Adrenal gland (tissue), 7 donors: ENCODE measurements around the gene ANKS6.

DNA sequence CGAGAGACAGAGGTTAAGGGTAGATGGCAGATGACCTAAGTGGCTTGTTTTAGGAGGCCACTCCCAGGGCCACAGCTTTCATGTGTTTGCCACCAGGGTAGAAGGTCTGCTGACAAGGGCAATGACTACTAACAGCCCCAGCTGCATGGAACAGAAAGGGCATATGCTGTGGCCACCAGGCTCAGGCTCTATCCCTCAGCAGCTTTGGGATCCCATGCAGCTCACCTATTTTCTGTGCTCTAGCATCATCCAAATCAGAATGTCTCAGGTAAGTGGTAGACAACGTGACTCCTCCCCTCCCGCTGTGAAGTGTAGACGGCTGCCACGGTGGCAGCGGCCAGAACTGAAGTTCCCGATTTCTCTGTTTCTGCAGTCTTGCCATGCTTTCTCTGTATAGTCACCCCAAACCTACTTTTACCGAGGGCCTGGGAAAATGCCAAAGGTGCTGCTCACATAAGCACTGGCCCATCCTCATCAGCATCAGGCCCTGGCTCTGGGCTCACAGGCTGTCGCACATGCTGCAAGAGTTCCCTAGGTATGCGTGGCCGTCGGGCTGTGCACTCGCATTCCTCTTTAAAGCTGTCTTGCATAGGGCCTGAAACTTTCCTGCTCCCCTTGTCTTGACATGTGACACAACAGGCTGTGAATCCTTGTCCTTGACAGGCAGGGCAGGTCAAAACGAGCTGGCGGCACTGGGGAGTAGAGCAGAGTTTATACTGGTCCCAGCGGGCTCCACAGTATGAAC, 31.0 kb downstream of the TSTD2 start:
- PRO-cap, 3 experiments: peak in 1 of 3 experiments; most common plus-strand start position 420 of the sequence (in 1)
- RAMPAGE, long total RNA, 4 experiments: no peak in any of the 4 experiments
- RRBS: no CpG with 5 or more reads among the region's 16 CpGs

DNA sequence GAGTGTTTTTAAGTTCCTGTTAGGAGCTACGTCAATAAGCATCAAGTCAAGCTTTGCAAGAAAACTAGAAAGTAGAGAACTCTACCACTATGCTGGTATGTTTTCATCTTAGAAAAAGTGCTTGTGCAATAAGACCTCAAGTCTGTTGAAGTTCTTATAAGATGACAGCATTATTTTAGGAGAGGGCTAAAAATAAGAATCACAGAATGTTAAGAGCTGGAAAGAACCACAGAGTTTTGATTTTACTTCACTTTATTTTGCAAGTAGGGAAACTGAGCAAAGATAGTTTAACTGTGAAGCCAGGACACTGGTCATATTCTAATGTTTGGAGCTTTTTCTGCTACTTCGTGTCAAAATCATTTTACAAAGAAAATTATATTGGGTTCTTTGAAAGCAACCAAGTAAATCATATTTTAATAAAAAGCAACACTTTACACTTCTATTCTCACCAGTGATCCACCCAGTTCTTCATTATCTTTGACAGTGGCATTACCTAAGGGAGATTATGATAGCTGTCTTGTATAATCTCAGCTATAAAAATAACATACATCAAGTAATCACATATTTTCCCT, 21.1 kb downstream of the XPA start:
- PRO-cap, 3 experiments: peak in 1 of 3 experiments; most common plus-strand start position 209 of the sequence (in 1)
- RAMPAGE, long total RNA, 4 experiments: no peak in any of the 4 experiments
- RRBS: no CpG with 5 or more reads among the region's 2 CpGs

DNA sequence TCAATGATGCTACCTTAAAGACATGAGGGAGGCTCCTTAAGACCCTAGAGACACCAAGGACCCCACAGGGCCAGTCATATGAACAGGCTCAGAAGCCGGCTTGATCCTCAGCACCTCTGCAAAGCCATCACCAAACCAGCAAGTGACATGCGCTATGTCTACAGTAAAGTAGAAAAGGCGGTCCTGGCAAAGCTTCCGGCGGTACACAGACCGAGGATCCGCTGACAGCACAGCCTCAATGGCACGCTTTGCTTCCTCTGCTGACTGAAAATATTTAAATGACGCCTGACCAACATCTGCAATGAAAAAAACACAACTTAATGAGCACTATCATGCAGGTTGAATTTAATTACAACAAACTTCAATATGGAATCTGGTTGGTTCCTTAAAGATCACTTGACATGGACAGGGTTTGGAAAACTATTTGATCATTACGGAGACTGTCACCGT, 17.6 kb downstream of the TRMO start:
- PRO-cap, 3 experiments: no peak in any of the 3 experiments
- RAMPAGE, long total RNA, 4 experiments: no peak in any of the 4 experiments
- RRBS: 96% methylated on average over 2 of the region's 11 CpGs

- PRO-cap, 3 experiments: no peak in any of the 3 experiments
- RAMPAGE, long total RNA, 4 experiments: no peak in any of the 4 experiments
- RRBS: no CpG with 5 or more reads among the region's 11 CpGs
Observed at GRCh38 chr9:97923710-97924626, 1.7 kb upstream of the TRMO start.

- PRO-cap, 3 experiments: peak in 3 of 3 experiments; most common plus-strand start chr9:97984909 (in 2); most common minus-strand start chr9:97984721 (in 3)
- RAMPAGE, long total RNA, 4 experiments: start-site peak on the plus strand in 1 of 4 experiments, at chr9:97984544-97984589 at its widest, 27 reads per replicate
- RRBS: 2% methylated on average over 66 of the region's 146 CpGs
Observed at GRCh38 chr9:97984090-97985170, 1.3 kb downstream of the ANP32B start.

DNA sequence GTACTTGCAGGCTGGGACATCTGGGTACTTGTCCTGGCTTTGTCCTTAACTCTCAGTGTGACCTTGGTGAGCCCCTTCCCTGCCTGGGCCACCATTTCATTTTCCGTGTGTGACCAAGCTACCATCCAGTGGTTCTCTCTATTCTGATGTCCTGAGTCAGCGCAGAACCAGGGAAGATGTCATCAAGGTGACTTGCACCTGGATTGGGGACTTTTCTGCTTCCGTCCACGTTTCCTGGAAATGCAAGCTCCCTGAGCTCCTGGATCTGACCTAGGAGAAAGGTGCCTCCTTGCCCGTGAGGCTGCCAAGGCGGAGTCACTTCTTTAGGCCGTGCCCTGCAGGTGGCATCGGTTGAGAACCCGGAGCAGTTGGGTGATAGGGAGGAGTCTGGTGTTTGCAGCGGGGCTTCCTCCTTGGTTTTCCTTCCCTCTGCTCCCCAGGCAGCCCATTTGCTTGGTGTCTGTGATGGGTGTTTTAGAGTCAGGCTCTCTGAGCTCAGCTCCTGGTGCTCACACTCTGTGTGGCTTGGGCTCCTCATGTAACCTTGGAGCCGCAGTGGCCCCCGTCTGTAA, 15.2 kb downstream of the NANS start:
- PRO-cap, 3 experiments: no peak in any of the 3 experiments
- RAMPAGE, long total RNA, 4 experiments: no peak in any of the 4 experiments
- RRBS: no CpG with 5 or more reads among the region's 12 CpGs

DNA sequence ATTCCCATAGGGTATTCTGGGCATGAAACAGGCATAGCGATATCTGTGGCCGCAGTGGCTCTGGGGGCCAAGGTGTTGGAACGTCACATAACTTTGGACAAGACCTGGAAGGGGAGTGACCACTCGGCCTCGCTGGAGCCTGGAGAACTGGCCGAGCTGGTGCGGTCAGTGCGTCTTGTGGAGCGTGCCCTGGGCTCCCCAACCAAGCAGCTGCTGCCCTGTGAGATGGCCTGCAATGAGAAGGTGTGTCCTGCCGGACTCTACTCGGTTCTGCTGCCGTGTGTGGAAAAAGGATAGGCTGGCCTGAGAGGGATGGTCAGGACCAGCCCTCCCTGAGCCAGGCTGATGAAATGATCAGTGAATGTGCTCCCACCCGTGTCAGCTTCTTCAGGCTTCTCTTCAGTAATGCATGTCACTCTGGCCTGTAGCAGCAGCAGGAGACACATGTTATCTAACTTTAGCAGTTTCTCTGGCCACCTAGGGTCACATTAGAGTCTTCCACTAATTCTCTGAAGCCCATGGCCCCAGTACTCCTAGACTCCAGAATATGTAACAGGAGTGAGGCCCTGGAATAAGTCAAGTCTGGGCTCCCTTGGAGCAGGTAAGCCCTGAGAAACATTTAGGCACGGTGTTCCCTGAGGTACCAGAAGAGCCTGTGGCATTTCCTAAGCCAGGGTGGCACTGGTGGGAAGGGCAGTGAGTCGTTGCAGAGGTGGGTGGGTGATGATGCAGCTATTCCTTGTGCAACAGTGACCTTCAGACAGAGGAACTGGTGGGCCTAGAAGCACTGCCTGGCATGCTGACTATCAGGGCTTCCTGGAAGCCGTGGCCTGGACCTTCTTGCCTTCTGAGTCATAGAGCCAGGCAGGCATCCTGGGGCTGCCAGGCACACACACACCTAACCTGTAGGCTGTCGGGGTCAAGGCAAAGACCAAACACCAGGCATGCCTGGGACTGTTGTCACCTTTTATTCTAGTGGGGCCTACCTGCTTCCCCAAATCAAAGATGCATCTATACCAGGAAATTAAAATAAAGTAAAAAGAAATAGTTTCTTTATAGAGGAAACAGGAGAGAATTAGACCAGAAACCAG, 24.7 kb downstream of the NANS start:
- PRO-cap, 3 experiments: no peak in any of the 3 experiments
- RAMPAGE, long total RNA, 4 experiments: no peak in any of the 4 experiments
- RRBS: no CpG with 5 or more reads among the region's 17 CpGs

DNA sequence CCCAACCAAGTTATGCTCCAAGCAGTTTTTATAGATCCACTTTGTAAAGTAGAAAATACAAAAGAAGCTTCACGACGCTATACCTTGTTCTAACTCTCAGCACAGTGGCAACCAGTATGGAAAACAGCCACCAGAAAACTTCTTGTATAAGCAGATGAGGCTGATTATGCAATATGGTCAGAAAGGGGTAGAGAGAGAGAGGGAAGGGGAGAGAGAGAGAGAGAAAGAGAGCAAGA, 14.8 kb downstream of the TRIM14 start:
- PRO-cap, 3 experiments: peak in 1 of 3 experiments; most common minus-strand start position 118 of the sequence (in 1)
- RAMPAGE, long total RNA, 4 experiments: no peak in any of the 4 experiments
- RRBS: no CpG with 5 or more reads among the region's 2 CpGs

GRCh38 chr9:98121055-98121636, 2.1 kb upstream of the TRIM14 start:
- PRO-cap, 3 experiments: no peak in any of the 3 experiments
- RAMPAGE, long total RNA, 4 experiments: no peak in any of the 4 experiments
- RRBS: no CpG with 5 or more reads among the region's 4 CpGs

DNA sequence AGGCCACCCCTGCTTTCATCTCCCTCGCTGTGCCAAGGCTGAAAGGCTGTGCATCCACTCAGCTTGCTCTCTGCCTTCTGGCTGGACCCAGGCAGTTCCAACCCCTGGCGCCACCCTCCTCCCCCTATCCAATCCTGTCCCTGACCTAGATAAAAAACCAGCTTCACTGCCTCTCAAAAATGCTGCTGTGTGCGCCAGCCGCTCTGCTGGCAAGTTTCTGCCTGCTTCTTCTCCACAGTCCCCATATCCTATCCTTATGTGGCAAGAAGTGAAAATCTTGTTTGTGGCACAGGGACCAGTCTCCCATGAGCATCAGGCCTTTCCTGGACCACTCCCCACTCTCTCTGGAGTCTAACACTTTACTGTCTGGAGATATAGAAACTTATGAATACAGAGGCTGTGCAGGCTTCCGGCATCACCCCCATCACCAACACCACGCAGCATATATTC, 22.5 kb upstream of the CORO2A start:
- PRO-cap, 3 experiments: peak in 2 of 3 experiments; most common plus-strand start position 187 of the sequence (in 1); most common minus-strand start position 79 of the sequence (in 2)
- RAMPAGE, long total RNA, 4 experiments: no peak in any of the 4 experiments
- RRBS: no CpG with 5 or more reads among the region's 6 CpGs

GRCh38 chr9:98230541-98230782, 25.0 kb downstream of the TBC1D2 start:
- PRO-cap, 3 experiments: no peak in any of the 3 experiments
- RAMPAGE, long total RNA, 4 experiments: no peak in any of the 4 experiments
- RRBS: no CpG with 5 or more reads among the region's 8 CpGs

DNA sequence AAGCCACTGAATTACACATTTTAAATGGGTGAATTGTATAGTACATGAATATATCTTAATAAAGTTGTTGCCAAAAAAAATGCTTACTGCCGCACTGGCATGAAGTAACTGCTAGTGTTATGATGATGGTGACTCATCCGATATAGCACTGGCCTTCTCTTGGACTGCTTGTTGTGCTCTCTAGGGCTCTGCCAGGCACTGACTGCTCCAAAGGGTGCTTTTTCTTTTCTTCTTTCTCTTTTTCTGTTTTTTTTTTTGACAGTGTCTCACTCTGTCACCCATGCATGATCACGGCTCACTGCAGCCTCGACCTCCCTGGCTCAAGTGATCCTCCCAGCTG, 23.4 kb downstream of the TBC1D2 start:
- PRO-cap, 3 experiments: no peak in any of the 3 experiments
- RAMPAGE, long total RNA, 4 experiments: no peak in any of the 4 experiments
- RRBS: no CpG with 5 or more reads among the region's 4 CpGs

DNA sequence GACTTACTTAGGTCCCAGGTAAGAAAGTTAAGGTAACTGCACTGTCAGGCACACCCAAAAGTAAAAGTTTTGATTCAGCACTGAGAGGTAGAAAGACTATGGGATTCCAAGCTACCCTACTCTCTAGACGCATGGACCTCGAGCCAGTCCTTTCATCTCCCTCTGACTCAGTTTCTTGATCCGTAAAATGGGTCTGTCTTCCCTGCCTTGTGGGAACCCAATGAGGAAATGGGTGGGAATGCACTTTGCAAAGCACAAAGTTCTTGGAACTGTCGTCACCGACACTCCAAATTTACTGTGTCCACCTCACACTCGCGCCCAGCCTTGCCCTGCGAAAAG, 692 bp downstream of the TBC1D2 start:
- PRO-cap, 3 experiments: peak in 3 of 3 experiments; most common plus-strand start position 284 of the sequence (in 2); most common minus-strand start position 222 of the sequence (in 1)
- RAMPAGE, long total RNA, 4 experiments: no peak in any of the 4 experiments
- RRBS: no CpG with 5 or more reads among the region's 8 CpGs

- PRO-cap, 3 experiments: no peak in any of the 3 experiments
- RAMPAGE, long total RNA, 4 experiments: no peak in any of the 4 experiments
- RRBS: no CpG with 5 or more reads among the region's 8 CpGs
Observed at GRCh38 chr9:98555764-98556429, 152.8 kb downstream of the GABBR2 start.

GRCh38 chr9:98707118-98707505, 1.6 kb downstream of the GABBR2 start:
- PRO-cap, 3 experiments: no peak in any of the 3 experiments
- RAMPAGE, long total RNA, 4 experiments: no peak in any of the 4 experiments
- RRBS: 2% methylated on average over 12 of the region's 34 CpGs

- PRO-cap, 3 experiments: no peak in any of the 3 experiments
- RAMPAGE, long total RNA, 4 experiments: no peak in any of the 4 experiments
- RRBS: 70% methylated on average over 3 of the region's 8 CpGs
Observed at GRCh38 chr9:98791686-98792034, 4.7 kb downstream of the ANKS6 start.

DNA sequence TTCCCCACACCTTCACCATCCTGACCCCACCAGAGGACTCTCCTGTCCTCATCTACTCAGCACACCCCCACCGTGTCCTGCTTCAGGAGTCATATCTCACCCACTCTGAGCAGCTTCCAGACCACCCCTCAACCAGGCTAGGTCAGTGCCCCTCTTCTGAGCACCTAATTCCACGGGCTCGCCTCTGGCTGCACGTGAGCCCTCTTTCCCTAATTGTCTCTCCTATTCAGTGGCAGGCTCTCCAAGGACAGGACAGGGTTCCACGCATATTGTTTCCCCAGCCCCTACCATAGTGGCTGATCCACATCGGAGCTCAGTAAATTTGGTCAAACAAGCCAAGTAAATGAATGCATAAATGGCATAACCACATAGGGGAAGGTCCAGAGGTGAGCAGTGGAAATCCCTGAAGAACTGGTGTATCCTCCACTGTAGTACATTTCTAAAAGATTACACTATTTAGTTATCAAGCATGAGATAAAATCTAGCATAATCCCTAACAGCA, 4.2 kb downstream of the ANKS6 start:
- PRO-cap, 3 experiments: no peak in any of the 3 experiments
- RAMPAGE, long total RNA, 4 experiments: no peak in any of the 4 experiments
- RRBS: no CpG with 5 or more reads among the region's 6 CpGs

DNA sequence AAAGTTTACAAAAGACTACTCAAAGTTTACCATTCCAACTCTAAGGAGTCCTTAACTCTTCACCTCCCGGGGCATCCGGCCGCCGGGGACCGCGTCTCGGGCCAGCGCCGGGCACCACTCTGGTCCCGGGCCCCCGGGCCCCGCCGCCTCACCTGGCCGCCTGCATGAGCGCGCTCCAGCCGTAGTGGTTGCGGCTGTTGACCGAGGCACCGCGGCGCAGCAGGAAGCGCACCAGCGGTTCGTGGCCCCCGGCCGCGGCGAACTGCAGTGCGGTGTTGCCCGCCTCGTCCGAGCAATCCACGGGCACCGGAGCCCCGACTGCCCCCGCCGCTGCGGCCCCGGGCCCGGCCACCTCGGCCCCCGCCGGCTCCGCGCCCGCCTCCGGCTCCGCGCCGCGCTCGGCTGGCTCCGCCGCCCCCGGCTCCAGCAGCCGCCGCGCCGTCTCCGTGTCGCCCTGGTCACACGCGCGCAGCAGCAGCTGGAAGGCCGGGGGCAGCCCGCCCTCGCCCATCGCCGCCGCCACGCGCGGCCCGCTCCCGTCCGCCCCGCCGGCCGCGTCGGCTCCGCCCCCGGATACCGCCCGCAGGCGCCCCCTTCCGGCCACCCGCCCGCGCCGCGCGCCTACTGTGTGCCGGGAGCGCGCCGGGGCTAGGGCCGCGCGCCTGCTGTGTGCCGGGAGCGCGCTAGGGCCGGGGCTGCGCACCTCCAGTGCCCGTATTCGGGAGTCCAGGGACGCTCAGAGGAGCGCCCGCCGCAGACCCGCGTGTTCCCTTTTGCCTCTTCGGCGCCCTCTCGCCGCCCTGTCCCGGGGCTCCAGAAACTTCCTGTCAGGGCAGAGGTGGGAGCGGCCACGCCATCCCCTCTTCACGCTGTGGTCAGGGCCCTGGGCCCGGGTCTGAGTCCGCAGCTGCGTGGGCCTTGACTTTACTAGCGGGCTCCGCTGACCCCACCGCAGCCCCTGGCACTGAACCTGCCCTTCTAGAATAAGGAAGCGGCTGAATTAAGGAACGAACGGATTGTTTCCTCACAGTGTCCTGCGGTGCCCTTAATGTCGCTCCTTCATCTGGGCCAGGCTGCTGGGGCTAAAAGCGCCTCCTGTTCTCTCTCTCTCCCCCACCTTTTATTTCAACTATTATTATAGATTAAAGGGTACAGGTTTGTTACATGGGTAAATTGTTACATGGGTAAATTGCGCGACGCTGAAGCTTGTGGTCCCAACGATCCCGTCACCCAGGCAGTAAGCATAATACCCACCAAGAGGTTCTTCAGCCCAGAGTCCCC, at the start of gene ANKS6:
Gene ANKS6 (minus strand): TSS at position 575 of the 1,281 bp plus-strand sequence.
- PRO-cap, 3 experiments: peak in 3 of 3 experiments; most common plus-strand start position 708 of the sequence (in 3); most common minus-strand start position 532 of the sequence (in 1)
- RAMPAGE, long total RNA, 4 experiments: no peak in any of the 4 experiments
- RRBS: 1% methylated on average over 69 of the region's 139 CpGs

DNA sequence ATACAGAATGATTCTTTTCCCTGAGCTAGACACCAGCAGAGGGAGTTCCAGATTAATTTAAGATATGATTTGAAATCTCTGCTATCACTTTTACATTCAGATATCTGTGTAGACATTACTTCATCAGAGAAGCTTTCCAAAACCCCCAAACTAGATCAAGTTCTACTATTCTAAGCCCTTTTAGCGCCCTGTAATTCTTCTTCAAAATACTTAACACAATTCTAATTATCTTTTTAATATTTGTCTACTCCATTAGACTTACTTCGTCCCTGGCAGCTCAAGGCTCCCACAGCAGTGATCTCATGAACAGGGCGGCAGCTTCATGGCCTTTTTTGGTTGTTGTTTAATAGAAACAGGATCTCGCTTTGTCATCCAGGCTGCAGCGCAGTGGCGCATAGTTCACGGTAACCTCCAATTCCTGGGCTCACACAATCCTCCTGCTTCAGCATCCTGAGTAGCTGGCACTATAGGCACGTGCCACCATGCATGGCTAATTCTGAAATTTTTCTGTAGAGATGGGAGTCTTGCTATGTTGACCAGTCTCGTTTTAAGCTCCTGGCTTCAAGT, 878 bp upstream of the GALNT12 start:
- PRO-cap, 3 experiments: no peak in any of the 3 experiments
- RAMPAGE, long total RNA, 4 experiments: no peak in any of the 4 experiments
- RRBS: no CpG with 5 or more reads among the region's 9 CpGs

GRCh38 chr9:98832909-98833761, 25.7 kb downstream of the GALNT12 start:
- PRO-cap, 3 experiments: no peak in any of the 3 experiments
- RAMPAGE, long total RNA, 4 experiments: no peak in any of the 4 experiments
- RRBS: no CpG with 5 or more reads among the region's 9 CpGs